Kidney (tissue), 2 donors: ENCODE data around the genes MSANTD4, SLC35F2 and BTG4.

DNA sequence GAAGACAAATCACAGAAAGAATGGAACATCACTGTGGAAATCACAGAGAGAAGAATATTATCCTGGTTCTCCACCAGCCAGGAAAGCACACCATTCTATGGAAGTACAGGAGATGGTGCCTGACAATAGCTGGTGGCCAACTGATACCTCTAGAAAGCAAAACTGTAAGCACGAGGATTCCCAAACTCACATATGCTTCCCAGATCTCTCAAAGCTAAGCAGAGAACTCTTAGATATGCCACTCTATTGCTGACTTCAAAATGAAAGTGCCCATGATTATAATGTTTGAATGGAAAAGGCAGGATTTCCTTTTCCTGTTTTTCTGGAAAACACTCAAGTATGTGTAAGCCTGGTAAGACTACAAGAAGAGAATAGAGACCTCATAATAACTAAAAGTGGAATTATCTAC is 2.5 kb upstream of the CARD18 start:
- PRO-cap, result no peak
- RRBS, result no CpG with 5 or more reads among the region's 1 CpG

GRCh38 chr11:106021608-106022901 is at the start of gene MSANTD4:
Gene MSANTD4 (minus strand): TSS chr11:106022240.
- PRO-cap, result unidirectional peak, minus-strand start at chr11:106022043; bidirectional peak, plus-strand start at chr11:106022577, minus-strand start at chr11:106022229
- RRBS, result 1% methylated on average over 24 of the region's 61 CpGs

DNA sequence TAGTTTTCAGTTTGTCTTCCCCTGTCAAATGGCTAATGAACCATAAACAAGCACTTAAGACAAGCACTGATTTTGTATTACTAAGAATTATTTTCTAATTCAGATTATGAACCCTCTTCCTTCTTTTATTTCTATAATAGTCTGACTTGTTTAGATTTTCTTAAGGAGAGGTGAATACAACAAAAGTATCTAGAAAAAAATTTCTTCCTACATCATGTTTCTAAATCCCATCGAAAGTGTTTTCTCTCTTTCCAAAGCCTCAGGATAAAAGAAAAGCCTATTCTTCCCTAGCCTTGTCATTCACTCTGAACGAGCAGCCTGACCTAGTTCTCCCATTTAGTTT is 209.0 kb upstream of the GUCY1A2 start:
- PRO-cap, result no peak
- RRBS, result no CpG with 5 or more reads among the region's 2 CpGs

DNA sequence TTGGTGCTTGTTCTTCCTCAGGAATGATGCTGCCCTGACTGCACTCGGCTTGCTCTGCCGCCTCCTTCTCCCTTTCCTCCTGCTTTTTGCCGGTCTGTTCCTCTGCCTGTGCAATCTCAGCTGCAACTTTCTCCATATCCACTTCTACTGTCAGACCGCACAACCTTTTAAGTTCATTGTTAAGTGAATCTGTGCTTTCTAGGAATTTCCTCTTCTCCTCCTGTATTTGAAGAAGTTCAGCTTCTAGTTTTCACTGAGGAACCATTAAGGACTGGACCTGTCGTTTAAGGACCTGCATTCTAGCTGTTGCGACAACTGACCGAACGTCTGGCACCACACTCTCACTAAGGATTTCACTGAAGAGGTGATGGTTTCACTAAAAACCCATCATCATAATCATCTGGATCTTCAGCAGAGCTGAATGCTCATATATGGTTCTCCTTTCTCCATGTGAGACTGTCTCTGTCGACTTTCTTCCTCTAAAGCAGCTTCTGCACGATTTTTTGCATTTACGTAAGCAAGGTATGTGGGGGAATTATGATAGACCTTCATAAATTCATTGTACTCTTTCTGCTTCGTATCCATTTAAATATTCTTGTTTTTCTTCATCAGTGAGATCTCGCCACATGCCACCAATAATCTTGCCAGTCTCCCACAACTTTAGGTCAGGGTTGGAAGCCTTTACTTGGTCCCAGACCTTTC is 53.8 kb downstream of the CWF19L2 start:
- PRO-cap, result no peak
- RRBS, result no CpG with 5 or more reads among the region's 13 CpGs

DNA sequence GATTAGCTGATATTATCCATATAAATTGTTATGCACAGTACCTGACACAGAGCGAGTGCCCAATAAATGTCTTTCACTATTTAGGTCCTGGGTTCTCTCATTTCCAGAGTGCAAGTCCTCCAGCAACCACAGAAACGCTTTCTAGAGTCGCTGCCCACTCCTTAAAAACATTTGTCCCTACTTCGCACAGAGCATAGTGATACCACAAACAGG is 807 bp downstream of the SLC35F2 start:
- PRO-cap, result no peak
- RRBS, result no CpG with 5 or more reads among the region's 4 CpGs

DNA sequence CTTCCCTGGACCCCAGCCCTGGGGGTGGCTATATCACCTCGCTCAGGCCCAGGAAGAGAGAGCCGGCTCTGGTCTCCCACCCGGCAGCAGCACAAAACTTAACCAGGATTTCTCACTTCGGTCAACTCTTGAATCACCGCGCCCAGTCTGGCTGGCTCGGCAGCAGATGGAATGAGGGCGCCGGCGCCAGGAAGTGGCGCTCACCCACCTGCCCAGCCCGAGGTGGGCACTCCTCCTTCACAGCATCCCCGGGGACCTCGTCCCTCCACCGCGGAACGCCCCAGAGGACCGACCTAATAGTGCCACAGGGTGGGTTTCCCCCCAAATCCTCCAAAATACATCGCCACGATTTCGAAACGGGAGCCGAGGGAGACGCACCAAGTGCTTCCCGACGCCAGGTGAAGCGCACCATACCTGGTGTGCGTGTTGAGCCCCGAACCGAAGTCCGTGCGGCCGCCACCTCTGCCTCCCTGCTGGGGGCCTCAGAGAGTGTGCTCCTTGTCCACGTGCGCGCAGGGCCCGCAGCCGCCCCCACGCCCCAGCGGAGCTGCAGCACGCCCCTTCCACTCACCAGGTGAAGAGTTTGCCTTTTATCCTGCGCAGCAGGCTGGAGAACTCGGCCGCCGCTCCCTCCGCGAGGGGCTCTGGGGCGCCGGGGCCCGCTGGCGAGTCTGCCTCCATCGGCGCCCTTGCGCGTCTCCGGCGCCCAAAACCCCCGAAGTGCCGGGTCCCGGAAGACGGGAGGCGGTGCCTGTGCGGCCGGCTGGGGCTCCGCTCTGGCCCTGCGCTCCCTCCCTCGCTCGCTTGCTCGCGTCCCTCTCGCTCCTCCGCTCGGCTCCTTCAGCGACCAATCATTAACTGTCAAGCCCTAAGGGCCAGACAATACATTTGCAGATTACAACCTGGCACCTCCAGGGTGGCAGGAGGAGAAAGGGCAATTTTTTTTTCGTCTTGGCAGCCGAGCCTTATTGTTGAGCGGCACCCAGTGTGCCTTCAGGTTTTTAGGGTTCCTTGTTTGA is at the start of gene SLC35F2:
Gene SLC35F2, minus strand, starts transcription at position 701 of the 1,019 bp plus-strand sequence.
- PRO-cap, result unidirectional peak, plus-strand start at position 165 of the sequence; bidirectional peak, plus-strand start at position 740 of the sequence, minus-strand start at position 722 of the sequence; bidirectional peak, plus-strand start at position 804 of the sequence, minus-strand start at position 802 of the sequence
- RRBS, result 2% methylated on average over 16 of the region's 77 CpGs

DNA sequence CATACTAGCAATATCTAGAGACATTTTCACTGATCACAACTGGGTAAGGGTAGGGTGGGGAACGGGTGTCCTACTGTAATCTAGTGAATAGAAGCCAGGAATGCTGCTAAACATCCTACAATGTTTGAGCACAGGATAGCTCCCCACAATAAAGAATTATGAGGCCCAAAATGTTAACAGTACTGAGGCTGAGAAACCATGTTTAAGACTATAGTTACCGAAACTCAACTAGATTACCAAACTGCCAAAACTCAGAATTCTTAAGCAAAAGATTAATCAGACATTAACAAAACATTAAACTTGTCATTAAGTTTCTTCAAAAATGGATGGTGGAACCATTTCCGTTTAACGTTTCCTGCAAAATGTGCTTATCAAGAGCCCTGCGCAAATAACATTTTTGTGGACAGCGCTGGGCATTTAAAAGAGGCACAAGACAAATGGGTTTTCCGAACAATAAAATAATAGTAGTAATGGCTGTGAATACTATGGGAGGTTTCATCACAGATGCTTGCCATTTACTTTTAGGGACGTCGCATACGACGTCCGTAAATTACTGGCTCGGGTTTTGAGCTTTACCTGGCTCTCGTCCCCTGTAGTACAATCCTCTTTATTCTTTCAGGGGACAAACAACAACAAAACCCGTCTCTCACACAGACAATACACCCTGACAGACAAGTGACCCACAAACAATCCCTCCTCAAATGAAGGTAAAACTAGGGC is 1.1 kb downstream of the NPAT start:
- PRO-cap, result no peak
- RRBS, result no CpG with 5 or more reads among the region's 15 CpGs

- PRO-cap, result no peak
- RRBS, result no CpG with 5 or more reads among the region's 8 CpGs
These were observed 2.2 kb downstream of the ATM start for GRCh38 chr11:108224908-108225683.

GRCh38 chr11:108498790-108499113 is 568 bp upstream of the POGLUT3 start:
- PRO-cap, result no peak
- RRBS, result no CpG with 5 or more reads among the region's 13 CpGs

DNA sequence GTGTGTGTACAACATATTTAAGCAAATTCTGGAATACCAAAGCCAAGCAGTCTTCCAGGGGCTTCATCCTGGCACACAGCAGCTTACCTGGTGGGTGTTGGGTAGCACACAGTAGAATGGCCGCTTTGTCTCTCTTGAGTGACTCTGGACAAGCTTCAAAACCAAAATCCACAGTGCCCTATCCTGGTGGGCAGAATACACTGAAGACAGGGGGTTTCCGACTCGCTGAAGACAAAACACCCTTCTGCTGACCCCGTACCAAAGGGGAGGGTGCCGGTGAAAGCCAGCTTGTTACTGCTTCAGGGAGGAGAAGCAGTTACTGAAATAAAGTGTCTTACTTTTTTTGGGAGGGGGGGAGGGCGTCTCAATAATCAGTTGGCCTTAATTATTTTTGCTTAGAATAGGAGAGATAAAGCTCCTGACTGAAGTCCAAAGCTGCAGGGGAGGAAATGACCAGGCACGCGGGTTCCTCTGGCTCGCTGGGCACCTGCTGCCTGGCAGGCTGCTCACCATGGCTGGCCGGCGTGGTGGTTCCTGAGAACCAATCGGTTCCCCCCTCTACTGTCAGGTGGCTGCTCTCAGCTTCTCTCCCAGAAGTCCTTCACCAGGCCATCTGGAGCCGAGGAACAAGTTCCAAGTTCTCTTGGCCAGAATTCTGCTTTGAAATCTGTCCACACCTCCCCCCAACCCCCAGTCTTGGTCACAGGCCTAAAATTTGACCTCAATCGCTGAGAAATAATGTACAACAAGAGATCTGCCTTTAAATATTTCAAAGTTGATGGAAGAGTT is 25.5 kb downstream of the EXPH5 start:
- PRO-cap, result no peak
- RRBS, result no CpG with 5 or more reads among the region's 14 CpGs

DNA sequence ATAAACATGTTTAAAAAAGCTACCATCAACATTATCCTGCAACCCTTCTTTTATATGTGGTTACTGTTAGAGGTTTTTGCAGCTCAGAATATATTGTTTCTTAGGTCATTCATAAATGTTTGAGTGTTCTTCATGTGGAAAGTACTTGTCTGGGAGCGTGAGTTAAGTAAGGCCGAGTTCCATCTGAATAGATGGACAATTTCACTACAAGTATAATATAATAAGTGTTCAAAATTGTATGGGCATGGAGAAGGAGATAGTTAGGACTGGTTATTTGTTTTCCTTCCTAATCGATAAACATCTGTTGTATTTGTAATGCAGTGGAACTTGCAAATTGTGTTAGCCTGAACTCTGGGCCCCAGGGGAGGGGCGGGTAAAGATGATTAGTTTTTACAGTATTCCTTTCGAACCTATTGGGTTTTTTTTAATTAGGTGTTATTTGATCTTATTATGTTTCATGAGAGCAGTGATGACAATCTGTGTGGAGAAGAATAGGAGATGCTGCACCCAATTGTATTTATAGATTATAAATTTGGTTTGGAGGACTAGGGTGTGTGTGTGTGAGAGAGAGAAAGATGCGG is 145.2 kb downstream of the DDX10 start:
- PRO-cap, result no peak
- RRBS, result no CpG with 5 or more reads among the region's 6 CpGs

- PRO-cap, result no peak
- RRBS, result no CpG with 5 or more reads among the region's 8 CpGs
These were observed 152.4 kb upstream of the ZC3H12C start for GRCh38 chr11:109940814-109941194.

- PRO-cap, result no peak
- RRBS, result no CpG with 5 or more reads among the region's 1 CpG
These were observed 29.6 kb upstream of the ZC3H12C start for GRCh38 chr11:110063688-110063988.

- PRO-cap, result no peak
- RRBS, result no CpG with 5 or more reads among the region's 2 CpGs
These were observed 31.8 kb downstream of the RDX start for GRCh38 chr11:110264739-110264952.

GRCh38 chr11:110377030-110377592 is 52.6 kb upstream of the FDX1 start:
- PRO-cap, result no peak
- RRBS, result no CpG with 5 or more reads among the region's 4 CpGs

- PRO-cap, result bidirectional peak, plus-strand start at chr11:111097416, minus-strand start at chr11:111097352
- RRBS, result no CpG with 5 or more reads among the region's 16 CpGs
These were observed 148.4 kb upstream of the POU2AF2 start for GRCh38 chr11:111096988-111097645.

DNA sequence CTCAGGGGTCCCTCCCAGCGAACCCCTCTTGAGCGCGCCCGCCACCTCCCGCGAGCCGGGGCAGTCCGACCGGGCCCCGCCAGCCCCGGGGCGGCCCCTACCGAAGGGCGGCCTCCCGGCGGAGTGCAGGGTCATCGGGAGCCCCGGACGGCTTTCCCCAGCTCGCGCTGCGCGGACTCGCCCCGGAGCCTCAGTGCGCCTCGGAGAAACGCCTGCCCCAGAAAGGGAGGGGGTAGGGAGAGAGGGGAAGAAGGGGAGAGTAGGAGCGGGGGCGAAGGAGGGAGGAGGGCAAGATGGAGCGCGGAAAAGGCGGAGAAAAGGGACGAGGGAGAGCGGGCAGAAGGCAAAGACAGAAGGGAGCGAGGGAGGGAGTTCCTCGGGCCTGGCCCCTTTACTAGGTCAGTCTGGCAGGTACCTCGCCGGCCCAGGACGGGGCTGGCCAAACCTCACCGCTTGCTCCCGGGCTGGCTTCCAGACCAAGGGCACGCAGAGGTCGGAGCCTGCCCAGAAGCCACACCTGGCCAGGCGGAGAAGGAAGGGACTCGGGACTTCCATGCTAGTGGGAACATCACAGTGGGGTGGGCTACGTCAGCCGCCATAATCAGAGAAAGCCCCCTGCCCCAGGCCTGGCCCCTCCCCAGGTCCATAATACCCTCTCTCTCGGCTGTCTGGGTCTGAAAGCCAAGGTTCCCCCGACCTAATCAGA is 1.3 kb downstream of the POU2AF3 start:
- PRO-cap, result bidirectional peak, plus-strand start at position 262 of the sequence, minus-strand start at position 393 of the sequence
- RRBS, result 3% methylated on average over 18 of the region's 50 CpGs

GRCh38 chr11:111512233-111512629 is at the start of gene BTG4:
Gene BTG4 (minus strand): TSS chr11:111512386.
- PRO-cap, result no peak
- RRBS, result 3% methylated on average over 4 of the region's 29 CpGs

DNA sequence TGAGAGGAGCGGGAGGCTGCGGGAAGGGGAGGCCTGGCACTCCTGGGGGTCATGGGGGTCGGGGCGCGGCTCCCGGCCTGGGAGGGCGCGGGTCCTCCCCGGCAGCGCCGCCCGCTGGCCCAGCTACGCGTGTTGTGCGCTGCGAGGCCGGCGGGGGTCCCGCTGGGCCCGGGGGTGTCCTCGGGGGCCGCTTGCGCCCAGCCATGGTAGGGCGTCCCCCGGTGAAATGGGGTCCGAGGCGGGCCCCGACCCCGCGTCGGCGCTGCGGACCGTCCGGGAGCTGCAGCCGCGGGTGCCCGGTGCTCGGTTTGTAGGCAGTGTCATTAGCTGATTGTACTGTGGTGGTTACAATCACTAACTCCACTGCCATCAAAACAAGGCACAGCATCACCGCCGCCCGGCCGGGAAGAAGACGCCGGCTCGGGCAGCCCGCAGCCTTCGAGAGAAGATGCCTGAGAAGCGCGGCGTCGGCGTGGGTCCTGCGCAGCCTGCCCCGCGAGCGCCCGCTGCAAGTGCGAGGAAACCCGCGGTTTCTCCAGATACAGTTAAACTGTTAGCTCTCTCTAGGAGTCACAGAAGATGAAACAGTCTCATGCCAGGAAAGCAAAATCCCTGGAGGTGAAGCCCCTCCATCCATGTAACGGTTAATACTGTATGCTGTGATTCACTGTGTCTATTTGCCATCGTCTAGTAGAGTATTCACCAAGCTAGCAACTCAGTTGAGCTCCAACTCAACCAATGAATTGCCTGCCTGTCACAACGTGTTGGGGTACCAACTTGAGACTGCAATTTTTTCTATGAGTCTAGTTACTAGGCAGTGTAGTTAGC is 667 bp upstream of the BTG4 start:
- PRO-cap, result no peak
- RRBS, result 5% methylated on average over 34 of the region's 64 CpGs

GRCh38 chr11:111559863-111560331 is 19.4 kb downstream of the LAYN start:
- PRO-cap, result no peak
- RRBS, result 75% methylated on average over 2 of the region's 10 CpGs